SJCRH30 (cell line): ENCODE measurements around a stretch of chr2.

GRCh38 chr2:3557282-3557481, 951 bp downstream of the RNASEH1 start:
- RAMPAGE, long total RNA, result no peak

GRCh38 chr2:3563479-3564111, 5.5 kb upstream of the RNASEH1 start:
- RAMPAGE, long total RNA, result no peak

DNA sequence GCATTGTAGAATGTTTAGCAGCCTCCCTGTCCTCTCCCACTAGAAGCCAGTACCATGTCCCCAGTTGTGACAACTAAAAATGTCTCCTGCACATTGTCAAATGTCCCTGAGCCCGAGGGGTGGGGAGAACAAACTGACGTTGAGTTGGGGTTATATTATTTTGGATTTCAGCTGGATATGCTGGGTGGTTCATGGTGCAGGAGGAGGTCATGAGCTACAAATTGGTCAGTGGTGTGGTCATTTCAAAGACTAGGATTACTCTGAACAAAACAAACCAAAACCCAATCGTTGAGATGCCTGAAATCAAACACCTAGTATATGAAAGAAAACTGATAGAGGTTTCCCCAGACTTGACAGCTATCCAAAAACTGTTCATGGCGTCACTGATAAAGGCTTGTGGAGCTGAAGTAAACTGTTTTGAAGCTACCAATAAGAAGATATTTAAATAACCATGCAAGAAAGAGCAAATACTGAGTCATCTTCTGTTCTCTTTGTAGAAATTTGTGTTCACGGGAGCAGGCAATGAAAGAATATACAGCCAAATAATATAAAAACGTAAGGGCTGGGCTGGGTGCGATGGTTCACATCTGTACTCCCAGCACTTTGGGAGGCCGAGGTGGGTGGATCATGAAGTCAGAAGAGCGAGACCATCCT, 7.6 kb upstream of the COLEC11 start:
- RAMPAGE, long total RNA, result no peak

- RAMPAGE, long total RNA, result no peak
Observed at GRCh38 chr2:3657098-3657961, 670 bp upstream of the ALLC start.

DNA sequence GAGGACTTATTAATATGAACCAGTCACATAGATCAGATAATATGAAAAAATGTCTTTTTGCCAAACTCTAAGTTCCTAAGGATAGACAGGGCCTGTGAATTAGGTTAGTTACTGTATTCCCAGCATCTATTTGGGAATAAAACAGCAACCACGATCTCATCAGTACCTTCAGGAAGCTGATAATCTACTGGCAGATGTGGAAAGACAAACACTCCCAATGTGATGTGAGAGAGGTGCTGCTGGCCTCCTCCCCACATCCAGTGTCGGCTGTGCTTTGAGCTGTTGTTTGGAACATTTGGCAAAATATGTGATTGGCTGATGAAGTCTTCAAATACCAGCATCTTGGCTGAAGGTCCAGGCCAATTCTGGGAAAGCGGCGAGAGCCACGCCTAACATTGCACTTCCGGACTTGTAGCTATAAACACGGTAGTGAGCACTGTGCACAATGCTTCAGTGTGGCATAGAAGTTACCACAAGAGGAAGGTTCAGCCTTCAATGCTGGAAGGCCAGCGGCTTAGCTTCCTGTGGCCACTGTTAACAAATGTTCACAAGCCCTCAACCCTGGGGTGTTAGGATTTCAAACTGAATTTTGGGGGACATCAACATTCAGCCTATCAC, 198.7 kb downstream of the DCDC2C start:
- RAMPAGE, long total RNA, result no peak

DNA sequence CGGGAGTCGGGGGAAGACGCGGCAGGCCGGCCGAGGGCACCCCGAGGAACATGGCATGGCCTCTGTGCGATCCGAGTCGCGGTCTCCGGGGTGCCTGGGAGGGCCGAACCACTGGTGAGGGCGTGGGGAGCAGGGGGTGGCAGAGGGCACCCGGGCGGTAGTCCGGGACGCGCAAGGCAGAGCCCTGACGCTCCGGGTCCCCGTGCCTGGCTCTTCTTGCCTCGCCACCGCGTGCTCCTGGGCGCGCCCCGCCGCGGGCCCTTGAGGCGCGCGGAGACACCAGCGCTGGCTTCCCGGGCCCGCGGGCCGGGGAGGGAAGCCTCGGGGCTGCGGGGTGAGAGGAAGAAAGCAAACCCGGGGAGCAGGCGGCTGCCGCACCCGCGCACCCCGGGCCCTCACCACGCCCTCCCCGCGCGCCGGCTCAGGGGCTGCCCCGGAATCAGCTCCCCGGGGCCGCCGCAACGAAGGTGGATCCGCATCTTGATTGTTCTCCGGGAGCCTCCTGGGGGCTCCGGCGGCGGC, 4.3 kb downstream of the SOX11 start:
- RAMPAGE, long total RNA, result no peak

DNA sequence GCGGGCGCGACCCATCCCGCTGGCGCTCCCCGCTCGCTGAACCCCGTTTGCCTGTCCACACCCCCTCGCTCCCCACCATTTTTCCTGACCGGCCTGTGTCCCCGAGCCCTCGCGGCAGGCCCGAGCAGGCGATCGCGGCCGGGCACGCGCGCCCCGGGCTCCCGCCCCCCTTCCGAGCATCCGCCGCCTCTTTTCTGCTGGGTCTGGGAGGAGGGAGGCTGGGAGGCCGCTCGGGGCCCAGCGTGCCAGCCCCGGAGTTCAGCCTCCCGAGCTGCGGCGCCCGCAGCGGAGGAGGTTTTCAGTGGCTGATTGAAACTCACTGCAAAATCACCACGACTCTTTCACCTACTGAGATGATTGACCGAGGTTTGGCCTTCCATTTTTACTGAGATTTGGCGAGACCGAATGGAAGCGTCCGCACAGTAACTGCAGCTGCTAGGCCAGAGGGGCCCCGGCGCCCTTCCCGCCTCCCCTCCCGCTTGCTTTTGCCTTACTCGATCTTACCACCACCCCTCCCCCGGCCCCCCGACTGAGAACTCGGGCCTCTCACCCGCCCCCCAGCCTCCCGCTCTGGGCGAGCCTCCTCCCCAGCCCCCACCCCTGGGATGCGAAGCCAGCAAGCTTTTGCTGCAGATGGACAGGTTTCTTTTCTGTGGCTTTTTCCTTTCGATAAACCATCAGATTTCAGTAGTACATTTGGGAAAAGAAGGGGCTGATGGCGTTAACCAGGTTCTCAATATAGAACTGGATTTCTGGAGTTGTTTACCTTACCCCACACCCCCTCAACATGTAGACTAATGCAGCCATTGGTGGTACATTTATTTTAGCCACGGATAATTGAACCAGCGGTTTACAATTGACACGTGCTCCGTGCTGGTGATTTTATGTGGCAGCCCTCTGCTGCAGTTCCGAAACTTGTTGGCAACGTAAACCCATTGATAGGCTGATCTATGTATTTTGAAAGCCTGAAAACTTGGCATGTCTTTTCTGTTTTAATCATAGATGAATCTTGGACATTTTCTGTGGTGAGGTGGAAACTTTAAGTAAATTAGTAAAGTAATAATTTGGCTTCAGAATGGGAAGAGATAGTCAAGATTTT, 5.1 kb downstream of the SOX11 start:
- RAMPAGE, long total RNA, result no peak

GRCh38 chr2:6476309-6476590, 389.5 kb downstream of the CMPK2 start:
- RAMPAGE, long total RNA, result no peak

- RAMPAGE, long total RNA, result no peak
Observed at GRCh38 chr2:6895533-6896111, 18.0 kb downstream of the RSAD2 start.

GRCh38 chr2:6917727-6918390, 647 bp downstream of the RNF144A start:
- RAMPAGE, long total RNA, result no peak

DNA sequence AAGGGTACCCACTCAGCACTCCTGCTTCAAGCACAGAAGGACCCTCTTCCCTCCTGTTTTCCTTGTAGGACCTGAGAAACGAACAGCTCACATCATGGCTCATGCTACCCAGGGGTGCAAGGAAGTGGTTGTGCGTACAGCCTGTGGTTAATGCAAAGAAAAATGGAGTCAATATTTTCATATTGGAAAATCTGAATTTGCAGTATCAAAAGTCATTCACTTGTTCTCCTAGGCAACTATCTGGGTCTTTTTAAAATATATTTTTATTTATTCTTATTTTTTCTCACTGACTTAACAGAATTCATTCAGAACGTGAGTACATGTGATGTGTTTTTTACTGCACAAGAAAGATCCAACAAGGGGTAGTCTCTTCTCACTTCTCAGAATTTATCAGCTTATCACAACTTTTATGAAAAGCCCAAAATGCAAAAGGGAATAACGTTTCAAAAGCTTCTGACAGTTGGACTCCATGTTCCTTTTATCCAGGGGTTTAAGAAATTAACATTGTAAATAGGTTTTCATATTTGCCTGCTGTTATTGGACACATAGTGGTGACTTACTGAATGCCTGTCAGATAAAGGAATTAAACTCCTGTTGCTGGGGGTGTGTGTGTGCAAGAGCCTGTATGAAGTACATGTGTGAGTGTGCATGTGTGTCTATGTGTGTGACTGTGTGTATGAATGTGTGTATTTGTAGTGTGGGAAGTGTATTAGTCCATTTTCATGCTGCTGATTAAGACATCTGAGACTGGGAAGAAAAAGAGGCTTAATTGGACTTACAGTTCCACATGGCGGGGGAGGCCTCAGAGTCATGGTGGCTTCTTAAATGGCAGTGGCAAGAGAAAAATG, 129.6 kb downstream of the RNF144A start:
- RAMPAGE, long total RNA, result no peak

DNA sequence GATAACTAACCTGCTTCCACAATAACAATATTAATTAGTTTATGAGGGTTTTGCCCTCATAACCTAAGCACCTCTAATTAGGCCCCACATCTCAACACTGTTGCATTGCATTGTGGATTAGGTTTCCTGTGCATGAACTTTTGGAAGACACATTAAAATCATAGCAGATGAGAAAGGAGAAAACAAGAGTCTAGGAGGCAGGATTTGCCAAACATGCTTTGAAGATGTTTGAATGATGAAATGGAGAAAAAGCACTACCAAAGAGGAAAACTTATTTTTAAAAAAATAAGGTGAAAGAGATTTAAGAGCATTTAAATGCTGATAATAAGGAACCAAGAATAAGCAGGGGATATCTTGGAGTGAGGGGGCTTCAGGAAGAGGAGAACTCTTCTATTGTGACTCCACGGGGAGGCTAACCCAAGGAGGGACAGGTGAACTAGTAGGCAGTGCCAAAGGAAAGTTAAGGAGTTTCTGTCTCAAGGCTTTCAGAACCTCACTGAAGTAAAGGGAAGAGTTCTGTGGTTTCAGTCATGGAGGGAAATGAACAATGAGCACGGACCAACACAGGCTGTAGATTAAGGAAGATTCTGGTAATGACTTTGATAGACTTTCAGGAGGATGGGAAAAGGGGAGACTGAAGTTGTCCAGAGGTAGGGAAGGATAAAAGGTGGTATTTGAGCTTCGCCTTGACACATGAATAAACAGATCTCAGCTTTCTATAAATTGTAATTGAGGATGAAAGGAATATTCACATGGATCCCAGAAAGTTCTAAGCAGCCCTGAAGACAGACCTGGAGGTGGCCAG, 147.1 kb downstream of the RNF144A start:
- RAMPAGE, long total RNA, result no peak

- RAMPAGE, long total RNA, result no peak
Observed at GRCh38 chr2:7074318-7075110, 157.3 kb downstream of the RNF144A start.

- RAMPAGE, long total RNA, result no peak
Observed at GRCh38 chr2:7430340-7430900, 513.2 kb downstream of the RNF144A start.

- RAMPAGE, long total RNA, result no peak
Observed at GRCh38 chr2:7450303-7450773, 533.1 kb downstream of the RNF144A start.

GRCh38 chr2:7450774-7451262, 533.6 kb downstream of the RNF144A start:
- RAMPAGE, long total RNA, result no peak

GRCh38 chr2:7563808-7564322, 646.7 kb downstream of the RNF144A start:
- RAMPAGE, long total RNA, result no peak

- RAMPAGE, long total RNA, result no peak
Observed at GRCh38 chr2:7567504-7568052, 650.4 kb downstream of the RNF144A start.

DNA sequence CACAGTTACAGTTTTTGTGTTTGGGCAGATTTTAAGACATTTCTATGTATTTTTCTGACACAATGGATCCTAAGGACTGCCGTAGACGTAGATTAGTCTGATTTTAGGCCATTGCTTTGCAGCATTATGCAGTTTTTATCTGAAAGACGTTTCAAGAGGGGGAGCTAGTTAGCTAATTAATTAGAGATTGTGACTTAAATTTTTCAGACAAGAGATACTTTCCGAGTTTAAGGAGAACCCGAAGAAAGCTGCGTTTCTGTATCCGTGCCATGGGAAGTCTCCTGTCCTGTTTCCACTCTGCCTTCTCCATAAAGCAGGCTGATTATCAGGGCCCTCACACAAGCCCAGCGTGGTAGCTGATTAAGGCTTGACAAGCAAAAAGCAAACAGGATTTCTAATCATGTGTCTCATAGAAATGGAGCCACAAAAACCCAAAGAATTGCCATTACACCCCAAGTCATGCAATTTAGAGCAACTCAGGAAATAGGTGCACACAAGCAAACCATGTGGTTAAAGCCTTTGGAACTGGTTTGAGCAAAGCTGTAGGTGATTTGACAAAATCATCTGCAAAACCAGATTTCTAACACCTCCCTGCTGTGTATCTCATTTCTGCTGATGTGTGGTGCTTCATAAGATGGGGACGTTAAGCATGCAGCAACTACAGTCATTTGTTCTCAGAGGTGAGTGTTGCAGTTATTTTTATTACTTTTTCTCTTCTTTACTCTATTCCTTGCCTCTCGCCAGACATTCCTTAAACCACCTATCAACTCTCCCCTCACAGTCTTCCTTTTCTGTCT, 808.2 kb downstream of the RNF144A start:
- RAMPAGE, long total RNA, result no peak

DNA sequence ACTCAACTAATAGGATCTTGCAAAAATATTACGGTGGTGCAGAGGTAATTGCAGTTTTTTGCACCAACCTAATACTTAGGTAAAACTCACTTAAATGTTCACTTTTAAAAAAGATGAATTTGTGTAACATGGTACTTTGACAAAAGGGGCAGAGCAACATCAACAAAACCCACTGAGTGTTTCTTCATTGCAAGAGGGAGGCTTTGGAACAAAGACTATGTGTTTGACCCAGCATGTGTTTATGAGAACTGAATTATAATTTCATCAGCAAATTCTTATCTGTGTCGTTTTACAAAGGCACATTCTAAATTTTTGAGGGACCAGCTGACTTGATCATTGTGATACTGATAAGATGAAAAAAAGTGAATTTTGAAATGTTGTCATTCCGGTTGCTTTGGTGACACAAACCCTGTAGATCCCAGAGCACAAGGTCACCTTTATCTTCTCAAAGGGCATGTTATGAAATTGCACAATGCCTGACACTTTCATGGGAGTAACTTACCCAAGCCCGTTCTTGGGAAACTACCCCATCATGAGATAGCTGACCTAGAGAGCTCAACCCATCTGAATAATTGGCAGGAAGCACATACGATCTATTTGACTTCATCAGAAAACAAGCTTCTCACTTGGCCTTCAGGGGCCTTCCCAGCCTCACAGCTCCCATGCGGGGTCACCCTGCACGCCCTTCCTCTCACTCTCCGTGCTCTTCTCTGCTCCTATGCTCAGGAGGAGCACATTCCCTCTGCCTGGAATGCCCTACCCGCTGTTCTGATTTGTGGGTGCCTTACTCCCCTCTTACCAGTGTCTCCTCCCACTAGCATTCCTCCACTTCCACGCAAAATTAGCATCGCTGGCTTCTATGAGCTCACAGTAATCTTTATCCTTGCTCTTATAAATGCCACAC, 556.1 kb upstream of the ID2 start:
- RAMPAGE, long total RNA, result no peak